ENCODE results near the gene MMP2.

- PRO-cap = no peak
These were observed 287.3 kb downstream of the FTO start for GRCh38 chr16:53991152-53991662.

GRCh38 chr16:53997465-53997784 lies 289.2 kb downstream of the IRX3 start:
- PRO-cap = no peak

- PRO-cap = no peak
These were observed 125.6 kb downstream of the IRX3 start for GRCh38 chr16:54160903-54161385.

- PRO-cap = no peak
These were observed 121.1 kb downstream of the IRX3 start for GRCh38 chr16:54165379-54166010.

DNA sequence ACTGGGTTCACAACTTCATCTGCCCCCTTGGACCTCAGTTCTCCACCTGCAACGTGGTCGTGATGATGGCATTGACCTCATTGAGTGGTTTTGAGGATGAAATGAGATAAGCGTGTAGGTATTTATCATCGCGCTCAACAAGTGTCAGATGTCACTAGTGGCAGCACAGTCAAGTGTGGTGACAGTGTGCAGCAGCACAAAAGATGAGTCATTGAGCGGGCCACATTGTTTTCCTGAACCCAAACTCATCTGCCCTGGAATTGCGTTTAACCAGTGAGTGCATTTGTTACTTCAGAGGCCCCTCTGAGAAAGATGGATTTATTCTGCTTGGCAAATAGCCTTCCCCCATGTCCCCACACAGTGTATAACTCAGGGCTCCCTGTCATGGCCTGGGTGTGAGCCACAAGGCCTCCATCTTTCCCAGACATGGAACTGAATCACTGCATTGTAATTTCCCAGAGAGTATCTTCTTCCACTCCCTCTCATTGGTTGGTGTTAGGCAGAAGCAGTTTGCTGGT lies 20.9 kb downstream of the IRX3 start:
- PRO-cap = no peak

DNA sequence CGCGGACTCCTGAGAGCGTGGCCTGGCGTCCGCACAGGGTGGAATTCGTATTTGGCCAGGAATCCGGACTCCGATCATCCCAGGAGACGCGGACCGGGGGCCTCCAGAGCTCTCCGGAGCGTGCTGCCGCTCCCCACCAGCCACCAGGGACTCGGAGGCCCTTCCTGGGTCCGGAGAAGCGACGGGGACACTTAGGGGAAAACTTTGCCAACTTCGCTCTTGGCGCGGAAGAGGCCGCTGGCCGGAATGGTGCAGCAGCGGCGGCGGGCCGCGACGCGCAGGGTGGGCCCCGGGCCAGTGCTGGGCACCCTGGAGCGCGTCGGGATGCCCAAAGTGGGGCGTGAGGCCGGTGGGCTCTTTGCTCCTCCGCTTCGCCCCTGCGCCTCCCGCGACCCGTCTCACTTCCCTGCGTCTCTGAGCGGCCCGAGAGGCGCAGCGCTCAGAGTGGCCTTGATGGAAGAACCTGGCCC lies 3.7 kb upstream of the IRX3 start:
- PRO-cap = no peak

GRCh38 chr16:54291175-54291607 lies 4.6 kb upstream of the IRX3 start:
- PRO-cap = no peak

DNA sequence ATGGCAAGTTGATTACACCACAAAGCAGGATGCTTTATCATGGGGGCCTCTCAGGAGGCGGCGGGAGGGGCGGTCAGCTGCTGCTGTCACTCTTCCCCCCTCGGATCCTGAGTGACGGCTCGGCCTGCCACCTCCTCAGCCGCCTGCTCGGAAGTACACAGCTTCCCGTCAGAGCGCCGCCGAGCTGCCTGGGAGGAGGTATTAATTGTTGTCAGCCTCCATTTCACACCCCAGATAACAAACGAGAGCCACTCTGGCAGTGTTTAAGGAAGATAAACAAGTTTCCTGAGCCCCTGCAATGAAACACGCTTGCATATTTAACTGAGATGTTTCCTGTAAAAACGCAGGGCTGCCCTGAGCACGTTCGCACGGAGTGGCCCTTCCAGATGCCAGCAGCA lies 84.1 kb upstream of the IRX3 start:
- PRO-cap = no peak

GRCh38 chr16:54589480-54589769 lies 302.8 kb upstream of the IRX3 start:
- PRO-cap = unidirectional peak, plus-strand start at chr16:54589665

DNA sequence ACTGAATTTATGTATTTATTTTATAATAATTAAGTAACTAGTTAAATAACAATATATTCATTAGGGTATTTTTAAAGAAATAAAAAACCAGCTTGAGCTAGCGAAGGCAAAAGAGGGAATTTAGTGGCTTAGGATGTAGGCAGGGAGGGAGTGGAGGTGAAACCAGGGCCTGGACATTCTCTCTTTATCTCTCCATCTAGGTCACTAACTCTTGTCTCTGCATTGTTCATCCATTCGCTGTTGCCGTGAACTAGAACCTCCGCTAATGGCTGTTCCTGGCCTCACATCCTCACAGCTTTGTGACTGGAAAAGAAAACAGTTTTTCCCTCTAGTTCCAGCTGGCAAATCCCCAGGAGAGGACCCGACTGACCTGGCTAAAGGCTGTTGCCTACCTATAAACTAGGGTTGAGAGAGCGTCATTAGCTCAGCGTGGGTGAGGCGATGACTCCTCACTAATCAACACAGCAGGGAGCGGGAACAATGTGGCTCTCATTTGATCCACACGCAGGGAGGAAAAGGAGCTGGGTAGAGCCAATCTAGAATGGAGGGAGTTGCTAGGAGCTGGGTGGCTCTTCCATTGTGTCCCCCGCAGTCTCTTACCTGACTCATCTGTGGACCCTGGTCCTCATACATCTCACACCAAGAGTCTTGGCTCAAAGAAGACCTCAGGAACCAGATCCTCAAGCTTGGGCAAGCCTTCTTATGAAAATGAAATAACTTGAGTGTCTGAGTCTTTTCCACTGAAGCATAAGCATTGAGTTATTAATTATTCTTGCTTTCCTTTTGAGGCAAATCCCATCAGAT lies 282.1 kb upstream of the IRX5 start:
- PRO-cap = no peak

DNA sequence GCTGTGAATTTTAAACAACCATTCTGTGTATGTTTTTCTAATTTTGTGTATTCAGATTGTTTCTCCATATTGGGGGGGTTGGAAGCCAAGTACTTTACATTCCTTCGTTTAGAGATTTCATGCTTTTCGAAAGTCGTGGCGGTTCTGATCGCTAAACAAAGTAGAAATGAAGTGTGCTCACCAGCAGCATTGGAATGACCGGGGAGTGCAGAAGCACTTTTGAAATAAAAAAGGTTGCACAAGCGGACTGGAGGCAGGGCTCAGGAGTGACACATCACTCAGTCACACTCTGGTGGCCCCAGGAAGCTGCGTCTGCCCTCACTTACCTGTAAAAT lies 278.9 kb upstream of the IRX5 start:
- PRO-cap = no peak

DNA sequence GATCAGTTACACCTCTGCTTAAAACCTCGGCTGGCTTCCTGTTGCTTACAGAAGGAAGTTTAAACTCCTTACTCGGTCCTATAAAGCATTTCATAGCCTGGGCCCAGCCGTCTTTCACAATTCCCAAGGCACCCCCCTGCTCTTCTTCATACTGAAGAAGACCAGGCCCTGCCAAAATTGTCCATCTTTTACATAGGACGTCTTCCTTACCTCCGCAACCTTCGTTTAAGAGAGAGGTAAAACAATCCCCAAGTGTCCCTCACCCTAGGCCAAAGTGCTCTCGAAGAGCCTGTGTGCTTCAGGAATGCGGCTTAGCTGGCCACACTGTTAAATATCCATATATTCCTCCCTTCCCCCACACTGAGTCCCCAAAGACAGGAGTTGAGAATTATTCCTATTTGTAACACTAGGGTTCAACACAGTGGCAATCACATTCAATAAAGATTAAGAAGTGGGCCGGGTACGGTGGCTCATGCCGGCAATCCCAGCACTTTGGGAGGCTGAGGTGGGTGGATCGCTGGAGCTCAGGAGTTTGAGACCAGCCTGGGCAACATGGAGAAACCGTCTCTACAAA lies 112.5 kb upstream of the IRX5 start:
- PRO-cap = no peak

DNA sequence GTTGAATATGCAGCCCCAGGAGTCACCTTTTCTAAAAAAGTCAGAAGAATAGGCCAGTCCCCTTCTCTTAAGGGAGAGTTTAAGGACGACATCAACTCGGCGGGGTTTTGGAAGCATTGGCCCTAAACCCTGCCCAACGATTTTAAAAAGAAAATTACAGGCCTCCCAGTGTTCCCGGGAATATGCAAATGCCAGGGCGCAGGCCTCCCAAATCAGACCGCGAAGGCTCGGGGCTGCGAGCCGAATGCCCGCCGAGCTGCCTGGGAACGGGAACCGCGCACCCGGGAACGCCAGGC lies 5.5 kb downstream of the IRX5 start:
- PRO-cap = no peak

GRCh38 chr16:54937065-54937813 lies 6.6 kb downstream of the IRX5 start:
- PRO-cap = no peak

- PRO-cap = no peak
These were observed 65.6 kb downstream of the IRX6 start for GRCh38 chr16:55389402-55390227.

GRCh38 chr16:55444489-55445252 lies 34.3 kb upstream of the MMP2 start:
- PRO-cap = unidirectional peak, minus-strand start at chr16:55444789

DNA sequence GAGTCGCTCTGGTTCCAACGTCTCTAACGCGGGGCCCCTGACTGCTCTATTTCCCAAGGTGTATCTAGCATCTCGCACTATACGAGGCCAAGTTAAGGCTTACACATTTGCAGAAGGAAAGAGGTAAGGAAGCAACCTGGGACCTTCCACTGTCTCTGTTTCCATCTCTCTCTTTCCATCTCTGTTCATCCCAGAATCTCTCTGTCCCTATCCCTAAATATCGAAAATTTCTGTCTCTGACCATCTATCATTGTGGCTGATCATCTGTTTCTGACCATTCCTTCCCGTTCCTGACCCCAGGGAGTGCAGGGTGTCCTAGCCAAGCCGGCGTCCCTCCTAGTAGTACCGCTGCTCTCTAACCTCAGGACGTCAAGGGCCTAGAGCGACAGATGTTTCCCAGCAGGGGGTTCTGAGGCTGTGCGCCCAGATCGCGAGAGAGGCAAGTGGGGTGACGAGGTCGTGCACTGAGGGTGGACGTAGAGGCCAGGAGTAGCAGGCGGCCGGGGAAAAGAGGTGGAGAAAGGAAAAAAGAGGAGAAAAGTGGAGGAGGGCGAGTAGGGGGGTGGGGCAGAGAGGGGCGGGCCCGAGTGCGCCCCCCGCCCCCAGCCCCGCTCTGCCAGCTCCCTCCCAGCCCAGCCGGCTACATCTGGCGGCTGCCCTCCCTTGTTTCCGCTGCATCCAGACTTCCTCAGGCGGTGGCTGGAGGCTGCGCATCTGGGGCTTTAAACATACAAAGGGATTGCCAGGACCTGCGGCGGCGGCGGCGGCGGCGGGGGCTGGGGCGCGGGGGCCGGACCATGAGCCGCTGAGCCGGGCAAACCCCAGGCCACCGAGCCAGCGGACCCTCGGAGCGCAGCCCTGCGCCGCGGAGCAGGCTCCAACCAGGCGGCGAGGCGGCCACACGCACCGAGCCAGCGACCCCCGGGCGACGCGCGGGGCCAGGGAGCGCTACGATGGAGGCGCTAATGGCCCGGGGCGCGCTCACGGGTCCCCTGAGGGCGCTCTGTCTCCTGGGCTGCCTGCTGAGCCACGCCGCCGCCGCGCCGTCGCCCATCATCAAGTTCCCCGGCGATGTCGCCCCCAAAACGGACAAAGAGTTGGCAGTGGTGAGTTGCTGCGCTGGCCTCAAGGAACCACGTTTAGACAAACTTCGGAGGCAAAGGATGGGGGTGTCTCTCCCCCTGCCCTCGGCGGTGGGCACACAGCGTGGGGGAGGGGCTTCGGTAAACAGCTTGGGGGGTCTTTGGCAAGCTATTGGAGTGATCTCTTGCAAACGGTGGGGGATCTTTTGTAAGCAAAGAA lies at the start of gene MMP2:
Gene MMP2 (plus strand): TSS at position 672 of the 1,302 bp plus-strand sequence.
- PRO-cap = bidirectional peak, plus-strand start at position 446 of the sequence, minus-strand start at position 335 of the sequence; bidirectional peak, plus-strand start at position 733 of the sequence, minus-strand start at position 513 of the sequence

DNA sequence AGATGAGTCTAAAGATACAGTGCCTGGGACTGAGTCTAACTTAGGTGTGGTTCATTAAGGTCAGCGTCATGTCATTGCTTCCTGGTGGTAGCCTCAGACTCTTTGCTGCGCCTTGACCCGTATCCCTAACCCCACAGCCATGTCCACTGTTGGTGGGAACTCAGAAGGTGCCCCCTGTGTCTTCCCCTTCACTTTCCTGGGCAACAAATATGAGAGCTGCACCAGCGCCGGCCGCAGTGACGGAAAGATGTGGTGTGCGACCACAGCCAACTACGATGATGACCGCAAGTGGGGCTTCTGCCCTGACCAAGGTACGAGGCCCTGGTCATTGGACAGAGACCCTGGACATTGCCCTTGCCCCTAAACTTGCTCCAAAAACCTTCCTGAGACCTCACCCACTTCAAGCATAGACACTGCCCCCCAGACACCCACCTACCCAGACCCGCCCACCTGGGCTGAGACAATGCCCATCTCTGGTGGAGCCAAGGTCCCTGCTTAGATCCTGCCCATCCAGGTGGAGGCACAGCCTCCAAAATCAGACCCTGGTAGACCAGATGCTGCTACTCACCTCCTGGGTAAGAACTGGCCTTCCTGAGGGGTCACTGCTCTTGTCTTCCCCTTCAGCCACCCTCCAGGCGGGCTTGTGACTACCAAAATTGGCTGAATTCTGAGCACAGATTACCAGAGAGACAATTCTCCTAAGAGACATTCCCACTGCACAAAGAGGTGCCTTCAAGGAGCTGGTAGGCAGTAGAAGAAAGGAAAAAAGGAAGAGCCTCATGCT lies 10.7 kb downstream of the MMP2 start:
- PRO-cap = no peak

DNA sequence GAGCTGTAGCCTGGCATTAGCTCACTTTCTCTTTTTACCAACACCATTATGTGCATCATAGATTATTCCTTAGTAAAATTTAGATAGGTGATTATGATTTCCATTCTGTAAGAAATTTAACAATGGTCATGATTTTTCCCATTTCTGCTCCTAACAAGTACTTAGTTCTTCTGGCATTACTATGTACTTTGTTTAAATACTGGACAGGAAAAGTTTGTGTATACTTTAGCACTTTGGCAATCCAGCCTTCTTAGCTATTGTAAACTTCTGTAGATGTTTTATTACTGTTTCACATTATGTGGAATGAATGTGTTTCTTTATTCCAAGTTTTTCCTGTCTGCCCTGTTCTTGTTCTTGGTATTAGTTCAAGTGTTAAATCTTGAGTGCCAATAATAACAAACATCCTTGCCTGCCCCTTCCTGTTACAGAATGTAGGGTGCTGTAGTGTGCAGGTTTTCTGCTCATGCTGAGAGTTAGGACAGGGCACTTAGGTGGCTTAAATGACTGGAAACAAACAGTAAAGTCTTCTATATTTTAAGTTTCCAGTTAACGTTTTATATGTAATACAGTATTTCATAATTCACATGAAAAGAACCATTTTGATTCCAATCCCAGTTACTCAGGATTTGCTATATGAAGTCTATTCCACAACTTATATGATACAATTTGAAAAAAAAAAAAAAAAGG lies 7.2 kb upstream of the CAPNS2 start:
- PRO-cap = no peak

- PRO-cap = no peak
These were observed 41.8 kb upstream of the SLC6A2 start for GRCh38 chr16:55613916-55614457.